Right atrium auricular region (tissue), 2 donors: Measurements from ENCODE around the genes TRIM27, UBD, RNF39 and HLA-E.

GRCh38 chr6:28635222-28636287 lies 48.5 kb upstream of the SCAND3 start:
- PRO-cap = unidirectional peak, minus-strand start at chr6:28635414
- RAMPAGE, long total RNA, 2 experiments = no peak in any of the 2 experiments

GRCh38 chr6:28695586-28696243 lies 108.6 kb upstream of the SCAND3 start:
- PRO-cap = no peak
- RAMPAGE, long total RNA, 2 experiments = no peak in any of the 2 experiments

- PRO-cap = no peak
- RAMPAGE, long total RNA, 2 experiments = no peak in any of the 2 experiments
These were observed 166.3 kb downstream of the TRIM27 start for GRCh38 chr6:28757312-28758049.

GRCh38 chr6:28880523-28881616 lies 42.9 kb downstream of the TRIM27 start:
- PRO-cap = no peak
- RAMPAGE, long total RNA, 2 experiments = no peak in any of the 2 experiments

DNA sequence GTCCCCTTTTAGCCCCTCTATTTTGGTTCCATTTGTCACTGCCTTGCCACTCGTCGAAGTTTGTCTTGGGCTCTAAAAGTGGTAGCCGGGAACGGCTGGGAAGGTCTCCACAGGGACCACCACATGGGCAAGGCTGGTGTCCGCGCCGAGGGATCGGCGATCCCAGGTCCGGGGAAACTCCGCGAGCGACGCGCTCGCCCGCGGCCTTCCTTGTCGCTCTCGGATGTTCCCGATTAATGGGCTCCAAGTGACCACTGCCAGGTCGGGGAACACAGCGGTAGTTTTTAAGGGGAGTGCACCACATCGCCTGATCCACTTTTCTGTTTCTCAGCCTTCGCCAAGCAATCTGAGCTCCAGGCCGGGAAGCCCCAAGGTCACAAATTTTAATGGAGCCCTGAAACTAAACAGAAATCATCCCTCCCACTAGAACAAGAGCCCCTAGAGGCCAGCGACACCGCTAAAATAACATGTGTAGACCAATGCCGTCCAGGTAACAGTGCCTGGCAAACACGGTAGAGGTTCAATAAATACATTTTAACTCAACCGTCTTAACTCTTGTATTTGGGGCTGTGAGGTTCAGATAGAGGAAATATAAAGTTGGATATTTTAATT lies 26.9 kb downstream of the TRIM27 start:
- PRO-cap = bidirectional peak, plus-strand start at position 315 of the sequence, minus-strand start at position 256 of the sequence
- RAMPAGE, long total RNA, 2 experiments = no peak in any of the 2 experiments

GRCh38 chr6:28923812-28924200 lies at the start of gene TRIM27:
Gene TRIM27 (minus strand): TSS chr6:28923985.
- PRO-cap = bidirectional peak, plus-strand start at chr6:28924120, minus-strand start at chr6:28923985
- RAMPAGE, long total RNA, 2 experiments = no peak in any of the 2 experiments

DNA sequence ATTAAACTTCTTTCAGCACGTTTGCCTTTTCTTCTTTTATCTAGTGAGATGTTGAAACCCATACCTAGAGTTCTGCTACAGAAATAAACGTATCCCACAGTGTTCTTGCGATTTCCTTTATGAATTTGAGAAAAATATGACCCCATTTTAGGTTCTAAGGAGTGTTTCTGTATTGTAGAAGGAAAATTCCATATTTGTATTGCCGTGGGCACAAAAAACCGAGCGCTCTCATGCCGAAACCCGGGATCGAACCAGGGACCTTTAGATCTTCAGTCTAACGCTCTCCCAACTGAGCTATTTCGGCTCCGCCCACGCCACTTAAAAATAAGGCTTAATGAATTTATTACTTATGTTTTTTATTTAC lies 23.7 kb downstream of the ZNF311 start:
- PRO-cap = no peak
- RAMPAGE, long total RNA, 2 experiments = no peak in any of the 2 experiments

DNA sequence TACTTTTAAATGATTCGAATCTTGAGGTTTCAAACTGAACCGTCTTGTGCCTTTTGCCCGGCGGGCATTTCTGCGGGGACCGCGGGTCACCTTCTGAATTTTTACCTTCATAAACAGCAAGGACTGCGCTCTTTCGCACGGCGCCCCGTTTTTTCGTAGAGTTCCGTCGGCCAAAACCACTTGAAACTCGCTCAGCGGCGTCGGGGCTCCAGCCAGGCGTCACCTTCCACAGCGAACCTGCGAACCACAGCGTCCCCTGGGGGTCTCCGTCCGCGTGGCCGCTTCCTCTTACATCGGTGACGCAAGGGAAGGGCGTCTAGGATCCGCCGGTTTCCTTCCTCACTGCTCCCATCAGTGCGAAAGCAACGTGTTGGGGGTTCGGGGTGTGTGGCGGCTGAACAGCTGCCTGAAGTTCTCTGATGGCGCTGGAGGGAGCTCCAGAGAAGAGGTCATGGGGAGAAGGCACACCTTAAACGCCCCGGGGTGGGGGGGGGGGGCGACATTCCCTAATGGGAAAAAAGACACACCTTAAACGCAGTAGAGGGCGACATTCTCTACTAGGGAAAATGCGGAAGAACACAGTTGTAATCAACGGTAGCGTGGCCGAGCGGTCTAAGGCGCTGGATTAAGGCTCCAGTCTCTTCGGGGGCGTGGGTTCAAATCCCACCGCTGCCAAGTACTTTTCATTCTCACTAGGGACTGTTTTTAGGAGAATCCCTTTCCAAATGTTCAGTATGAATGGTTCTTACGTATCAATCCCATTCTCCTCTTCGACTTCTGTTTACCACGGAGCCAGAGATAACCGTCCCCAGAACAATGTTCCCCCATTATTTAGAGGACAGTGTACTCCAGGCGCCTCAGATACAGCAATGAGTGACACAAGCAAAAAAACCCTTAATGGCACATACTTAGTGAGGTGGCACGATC lies 16.4 kb downstream of the ZNF311 start:
- PRO-cap = bidirectional peak, plus-strand start at position 370 of the sequence, minus-strand start at position 248 of the sequence
- RAMPAGE, long total RNA, 2 experiments = no peak in any of the 2 experiments

DNA sequence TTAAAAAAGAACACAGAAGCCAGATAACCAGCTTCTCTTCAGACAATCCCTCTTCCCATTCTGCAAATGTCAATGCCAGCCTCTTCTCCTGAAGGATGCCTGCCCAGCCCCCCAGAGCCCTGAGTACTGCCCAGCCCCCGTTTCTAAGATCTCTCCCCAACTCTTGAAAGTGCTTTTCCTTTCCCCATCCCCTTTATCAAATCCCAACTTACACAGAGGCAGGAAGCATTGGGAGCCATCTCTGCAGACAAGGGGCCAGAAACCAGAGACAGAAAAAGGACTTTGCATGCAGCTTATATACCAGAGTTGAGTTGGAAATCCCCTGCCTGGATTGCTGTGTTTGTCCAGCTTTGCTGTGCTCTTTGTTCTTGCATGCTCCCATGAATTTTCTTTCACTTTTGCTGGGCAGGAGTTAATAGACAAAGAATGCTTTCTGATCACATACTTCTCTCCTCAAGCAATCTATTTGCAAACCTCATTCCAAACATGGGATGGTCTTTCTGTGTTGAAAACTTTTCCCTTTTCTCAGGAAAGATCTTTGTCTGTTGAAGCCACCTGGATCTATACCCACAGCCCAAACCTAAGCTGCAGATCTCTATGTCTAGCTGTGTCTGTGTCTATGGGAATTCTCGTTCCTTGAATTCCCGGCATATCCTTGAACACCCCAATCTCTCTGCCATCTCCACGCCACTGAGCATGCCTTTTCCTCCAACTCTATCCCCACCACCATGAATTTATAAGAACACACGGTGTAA lies at the start of gene UBD:
Gene UBD, minus strand, starts transcription at position 270 of the 755 bp plus-strand sequence.
- PRO-cap = no peak
- RAMPAGE, long total RNA, 2 experiments = no peak in any of the 2 experiments

DNA sequence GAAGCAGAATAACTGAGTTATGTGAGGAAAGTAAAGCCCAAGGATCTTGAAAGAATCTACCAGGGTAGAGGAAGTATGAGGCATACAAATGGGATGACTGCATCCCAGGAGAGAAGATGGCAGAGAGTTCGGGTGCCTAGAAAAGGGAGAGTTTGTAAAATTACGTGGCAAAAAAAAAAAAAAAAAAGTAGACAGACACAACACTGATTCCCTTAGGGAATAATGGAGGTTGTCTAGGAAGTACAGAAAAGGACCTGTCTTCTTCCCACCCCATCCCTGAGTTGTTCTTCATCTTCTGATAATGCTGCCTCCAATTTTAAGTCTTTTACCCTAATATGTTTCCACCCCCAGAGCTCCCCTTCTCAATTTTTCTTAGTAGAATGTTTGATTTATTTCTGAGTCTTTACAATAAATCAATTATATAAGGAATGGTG lies 3.3 kb downstream of the GABBR1 start:
- PRO-cap = no peak
- RAMPAGE, long total RNA, 2 experiments = no peak in any of the 2 experiments

DNA sequence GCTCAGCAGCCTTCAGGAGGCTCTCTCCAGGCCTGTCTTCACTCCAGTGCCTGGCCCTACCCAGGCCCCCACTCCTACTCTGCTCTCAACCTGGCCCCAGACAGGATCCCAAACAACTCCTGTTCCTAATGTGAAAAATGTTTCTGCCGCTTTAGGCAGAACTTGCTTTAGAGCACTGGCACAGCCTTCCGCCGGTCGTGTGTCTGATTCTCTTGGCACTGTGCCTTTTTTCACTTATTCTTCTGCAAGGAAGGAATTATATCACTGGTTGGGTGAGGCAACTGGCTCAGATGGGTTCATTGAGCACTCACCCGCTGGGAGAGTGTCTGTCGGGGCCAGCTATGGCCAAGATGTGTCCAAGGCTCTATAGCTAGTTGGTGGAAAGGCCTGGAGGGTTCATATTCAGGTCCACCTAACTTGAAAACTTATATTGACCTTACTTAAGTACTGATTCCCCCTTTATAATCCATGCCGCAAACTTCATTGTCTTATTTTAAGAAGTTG lies 33.6 kb upstream of the HLA-A start:
- PRO-cap = no peak
- RAMPAGE, long total RNA, 2 experiments = no peak in any of the 2 experiments

DNA sequence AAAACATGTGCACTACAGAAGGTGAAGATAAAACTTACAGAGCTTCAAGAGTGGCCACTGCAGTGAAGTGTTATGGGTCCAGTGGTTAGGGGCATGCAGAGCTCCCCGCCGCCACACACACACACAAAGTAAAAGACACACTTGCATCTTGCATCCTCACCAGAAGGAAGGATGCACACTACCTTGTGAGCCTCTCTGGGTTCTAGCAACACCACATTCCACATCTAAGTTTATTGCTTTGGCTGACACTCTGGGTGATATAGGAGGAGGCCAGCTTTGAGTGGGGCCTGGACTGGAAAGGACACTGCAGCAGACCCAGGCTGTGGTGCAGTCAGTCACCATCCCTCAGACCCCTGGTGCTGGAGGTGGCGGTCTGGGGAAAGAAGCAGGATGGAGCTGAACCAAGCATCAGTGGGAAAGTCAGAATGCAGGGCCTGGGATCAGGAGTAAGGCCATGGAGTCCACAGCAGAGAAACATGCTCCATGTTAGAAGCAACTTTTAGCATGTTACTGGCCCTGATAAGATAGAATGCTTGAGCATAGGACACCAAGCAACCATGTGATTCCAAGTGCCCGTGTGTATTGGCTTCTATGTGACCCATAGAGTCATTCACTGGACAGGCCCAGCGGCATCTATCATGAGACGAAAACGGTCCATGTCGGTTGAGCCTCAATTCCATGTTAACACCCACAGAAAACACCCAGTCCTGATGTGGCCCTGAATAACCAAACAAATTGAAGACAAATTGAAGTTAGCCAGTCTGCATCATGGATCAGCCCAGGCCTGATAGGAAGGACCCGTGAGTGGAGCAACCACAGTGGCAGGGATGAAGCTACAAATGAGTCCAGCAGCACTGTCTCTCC lies 6.0 kb downstream of the HLA-A start:
- PRO-cap = no peak
- RAMPAGE, long total RNA, 2 experiments = no peak in any of the 2 experiments

DNA sequence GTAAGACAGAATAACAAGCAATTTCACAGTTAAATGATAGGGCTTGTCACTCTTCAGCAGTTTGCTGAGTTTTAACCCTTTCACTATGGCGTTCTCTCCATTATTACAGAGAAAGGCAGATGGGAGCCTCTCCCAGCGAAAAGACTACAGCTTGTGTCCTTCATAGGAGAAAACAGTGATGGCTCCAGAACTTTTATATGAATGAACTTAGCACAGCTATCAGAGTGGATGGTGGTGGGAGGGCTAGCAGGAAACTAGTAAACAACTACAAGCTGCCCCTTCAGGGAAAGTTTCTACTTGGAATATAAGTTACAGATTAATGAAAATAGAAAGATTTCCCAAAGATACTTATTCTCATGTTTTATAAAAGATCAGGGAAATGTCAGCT lies 1.0 kb upstream of the POLR1H start:
- PRO-cap = no peak
- RAMPAGE, long total RNA, 2 experiments = no peak in any of the 2 experiments

GRCh38 chr6:30075461-30076215 lies at the start of gene RNF39:
Gene RNF39 (minus strand): TSS chr6:30075769.
- PRO-cap = no peak
- RAMPAGE, long total RNA, 2 experiments = no peak in any of the 2 experiments

- PRO-cap = no peak
- RAMPAGE, long total RNA, 2 experiments = no peak in any of the 2 experiments
These were observed 10.3 kb upstream of the RNF39 start for GRCh38 chr6:30085946-30086286.

DNA sequence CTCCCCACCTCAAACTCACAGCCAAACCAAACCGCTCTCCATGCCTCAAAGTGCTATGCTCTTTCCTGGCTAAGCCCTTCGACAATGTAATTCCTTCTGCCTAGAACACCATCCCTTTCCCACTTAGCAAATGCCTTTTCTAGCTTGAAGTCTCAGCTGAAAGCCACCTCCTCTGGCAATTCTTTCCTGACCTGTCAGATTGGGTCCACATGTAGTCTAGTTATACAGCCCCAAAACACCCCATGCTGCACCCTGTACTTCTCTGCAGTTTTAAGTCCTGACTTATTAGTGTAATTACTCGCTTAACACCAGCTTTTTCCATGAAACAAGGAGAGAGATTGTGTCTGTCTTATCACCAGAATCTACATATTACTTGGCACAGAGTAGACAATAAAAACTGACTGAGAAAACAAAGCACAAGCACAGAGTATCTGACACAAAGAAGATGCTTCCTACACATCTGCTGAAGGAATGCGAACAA lies 5.5 kb downstream of the TRIM26 start:
- PRO-cap = no peak
- RAMPAGE, long total RNA, 2 experiments = no peak in any of the 2 experiments

- PRO-cap = bidirectional peak, plus-strand start at chr6:30214242, minus-strand start at chr6:30214184
- RAMPAGE, long total RNA, 2 experiments = no peak in any of the 2 experiments
These were observed 1.0 kb upstream of the TRIM26 start for GRCh38 chr6:30213911-30214945.

- PRO-cap = no peak
- RAMPAGE, long total RNA, 2 experiments = no peak in any of the 2 experiments
These were observed 16.8 kb upstream of the TRIM39 start for GRCh38 chr6:30309833-30310447.

- PRO-cap = no peak
- RAMPAGE, long total RNA, 2 experiments = no peak in any of the 2 experiments
These were observed 7.4 kb upstream of the TRIM39 start for GRCh38 chr6:30319065-30320051.

DNA sequence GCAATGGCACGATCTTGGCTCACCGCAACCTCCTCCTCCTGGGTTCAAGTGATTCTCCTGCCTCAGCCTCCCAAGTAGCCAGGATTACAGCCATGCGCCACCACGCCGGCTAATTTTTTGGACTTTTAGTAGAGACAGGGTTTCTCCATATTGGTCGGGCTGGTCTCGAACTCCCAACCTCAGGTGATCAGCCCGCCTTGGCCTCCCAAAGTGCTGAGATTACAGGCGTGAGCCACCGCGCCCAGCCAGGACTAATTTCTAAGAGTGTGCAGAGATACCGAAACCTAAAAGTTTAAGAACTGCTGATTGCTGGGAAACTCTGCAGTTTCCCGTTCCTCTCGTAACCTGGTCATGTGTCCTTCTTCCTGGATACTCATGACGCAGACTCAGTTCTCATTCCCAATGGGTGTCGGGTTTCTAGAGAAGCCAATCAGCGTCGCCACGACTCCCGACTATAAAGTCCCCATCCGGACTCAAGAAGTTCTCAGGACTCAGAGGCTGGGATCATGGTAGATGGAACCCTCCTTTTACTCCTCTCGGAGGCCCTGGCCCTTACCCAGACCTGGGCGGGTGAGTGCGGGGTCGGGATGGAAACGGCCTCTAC lies at the start of gene HLA-E:
Gene HLA-E, plus strand, starts transcription at position 484 of the 604 bp plus-strand sequence.
- PRO-cap = bidirectional peak, plus-strand start at position 487 of the sequence, minus-strand start at position 260 of the sequence
- RAMPAGE, long total RNA, 2 experiments = start-site peak on the plus strand in 2 of 2 experiments, centred at positions 492 to 497 of the sequence, 23 to 6,208 reads per replicate